Adrenal gland (tissue), 7 donors: Measurements from ENCODE around the genes MICA, C4B and BTNL2.

GRCh38 chr6:31403469-31403964 is at the start of gene MICA:
TSS of gene MICA (plus strand) at chr6:31403595.
- PRO-cap, 3 experiments = peak in 3 of 3 experiments; most common plus-strand start chr6:31403610 (in 2); most common minus-strand start chr6:31403881 (in 1)
- RAMPAGE, long total RNA, 4 experiments = start-site peak on the plus strand in 3 of 4 experiments, at chr6:31403529-31403615 at its widest, 44 to 70 reads per replicate
- RRBS = 2% methylated on average over 11 of the region's 44 CpGs

DNA sequence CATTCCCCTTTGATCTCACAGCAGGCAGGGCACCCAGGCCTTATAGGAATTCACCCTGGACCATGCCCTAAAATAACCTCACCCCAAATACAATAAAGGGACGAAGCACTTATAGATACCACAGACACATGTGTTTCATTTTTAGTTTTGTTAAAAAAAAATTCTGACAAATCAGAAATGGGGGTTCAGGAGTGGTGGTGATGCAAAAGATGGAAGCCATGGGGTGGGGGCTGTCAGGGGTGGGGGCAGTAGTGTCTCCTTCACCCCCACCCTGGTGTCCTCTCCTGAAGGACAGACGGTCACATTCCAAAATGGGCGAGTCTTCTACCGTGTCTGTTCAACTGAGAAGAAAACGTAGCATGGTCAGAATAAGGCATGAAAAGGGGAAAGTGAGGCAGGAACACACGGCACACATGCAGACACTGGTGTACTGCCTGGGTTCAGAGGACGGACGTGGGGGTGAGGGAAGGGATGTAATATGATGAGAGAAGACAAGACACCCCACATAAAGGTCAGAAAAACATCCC is 1.4 kb downstream of the MCCD1 start:
- PRO-cap, 3 experiments = no peak in any of the 3 experiments
- RAMPAGE, long total RNA, 4 experiments = no peak in any of the 4 experiments
- RRBS = no CpG with 5 or more reads among the region's 8 CpGs

- PRO-cap, 3 experiments = peak in 3 of 3 experiments; most common plus-strand start chr6:31581085 (in 2); most common minus-strand start chr6:31580924 (in 2)
- RAMPAGE, long total RNA, 4 experiments = no peak in any of the 4 experiments
- RRBS = 1% methylated on average over 22 of the region's 62 CpGs
Measured at GRCh38 chr6:31580536-31581204, 1.6 kb downstream of the LTB start.

GRCh38 chr6:31621126-31621417 is 557 bp downstream of the PRRC2A start:
- PRO-cap, 3 experiments = no peak in any of the 3 experiments
- RAMPAGE, long total RNA, 4 experiments = no peak in any of the 4 experiments
- RRBS = no CpG with 5 or more reads among the region's 17 CpGs

- PRO-cap, 3 experiments = peak in 1 of 3 experiments; most common minus-strand start chr6:31621799 (in 1)
- RAMPAGE, long total RNA, 4 experiments = no peak in any of the 4 experiments
- RRBS = no CpG with 5 or more reads among the region's 9 CpGs
Measured at GRCh38 chr6:31621721-31622262, 1.3 kb downstream of the PRRC2A start.

DNA sequence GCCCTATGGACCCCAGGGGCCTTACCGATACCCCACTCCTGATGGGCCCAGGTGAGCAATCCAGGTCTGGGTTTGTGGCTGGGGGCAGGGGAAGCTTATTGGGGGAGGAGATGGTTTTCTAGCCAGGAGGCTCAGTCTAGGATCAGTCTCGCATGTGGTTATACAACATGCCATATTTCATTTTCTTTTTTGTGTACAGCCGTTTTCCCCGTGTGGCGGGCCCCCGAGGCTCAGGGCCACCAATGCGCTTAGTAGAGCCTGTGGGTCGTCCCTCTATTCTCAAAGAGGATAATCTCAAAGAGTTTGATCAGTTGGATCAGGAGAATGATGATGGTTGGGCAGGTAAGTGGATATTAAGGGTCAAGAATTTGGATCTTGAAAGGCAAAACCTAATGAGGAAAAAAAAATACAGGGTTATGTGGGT is 5.3 kb downstream of the PRRC2A start:
- PRO-cap, 3 experiments = no peak in any of the 3 experiments
- RAMPAGE, long total RNA, 4 experiments = no peak in any of the 4 experiments
- RRBS = no CpG with 5 or more reads among the region's 8 CpGs

DNA sequence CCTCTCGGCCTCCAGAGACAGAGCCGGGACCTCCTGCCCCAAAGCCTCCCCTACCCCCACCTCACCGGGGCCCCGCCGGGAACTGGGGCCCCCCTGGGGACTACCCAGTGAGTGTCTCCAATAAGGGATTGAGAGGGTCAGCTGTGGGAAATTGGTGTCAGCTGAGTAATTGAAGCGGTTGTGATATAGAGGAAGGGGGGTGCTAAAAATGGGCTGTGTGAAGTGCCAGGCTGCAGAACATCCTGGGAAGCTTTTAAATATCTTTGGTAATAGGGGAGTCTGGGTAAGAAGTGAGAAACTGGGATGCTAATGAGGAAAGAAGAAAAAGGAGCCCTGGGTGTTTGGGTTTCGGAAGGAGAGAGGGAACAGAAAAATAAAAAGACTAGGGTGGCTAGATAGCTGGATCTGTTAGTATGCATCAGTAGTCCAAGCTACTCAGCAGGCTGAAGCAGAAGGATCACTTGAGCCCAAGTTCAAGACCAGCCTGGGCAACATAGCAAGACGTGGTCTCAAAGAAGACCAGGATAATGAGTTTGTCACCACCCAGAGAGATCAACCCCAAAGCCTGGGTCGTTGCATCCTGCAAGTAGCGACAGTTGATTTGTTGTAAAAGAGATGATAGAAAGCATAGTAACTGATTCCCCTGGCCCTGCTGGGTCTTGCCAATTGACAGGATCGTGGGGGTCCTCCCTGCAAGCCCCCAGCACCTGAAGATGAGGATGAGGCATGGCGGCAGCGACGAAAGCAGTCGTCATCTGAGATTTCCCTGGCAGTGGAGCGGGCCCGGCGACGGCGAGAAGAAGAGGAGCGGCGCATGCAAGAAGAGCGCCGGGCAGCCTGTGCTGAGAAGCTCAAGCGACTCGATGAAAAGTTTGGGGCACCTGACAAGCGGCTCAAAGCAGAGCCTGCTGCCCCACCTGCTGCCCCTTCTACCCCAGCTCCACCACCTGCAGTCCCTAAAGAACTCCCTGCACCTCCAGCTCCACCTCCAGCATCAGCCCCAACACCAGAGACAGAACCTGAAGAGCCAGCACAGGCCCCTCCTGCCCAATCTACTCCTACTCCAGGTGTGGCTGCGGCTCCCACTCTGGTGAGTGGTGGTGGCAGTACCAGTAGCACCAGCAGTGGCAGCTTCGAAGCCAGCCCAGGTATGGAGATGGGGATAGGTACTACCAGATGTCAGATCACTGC is 7.0 kb downstream of the PRRC2A start:
- PRO-cap, 3 experiments = no peak in any of the 3 experiments
- RAMPAGE, long total RNA, 4 experiments = no peak in any of the 4 experiments
- RRBS = 96% methylated on average over 6 of the region's 29 CpGs

GRCh38 chr6:31666623-31667121 is 792 bp downstream of the CSNK2B start:
- PRO-cap, 3 experiments = no peak in any of the 3 experiments
- RAMPAGE, long total RNA, 4 experiments = no peak in any of the 4 experiments
- RRBS = no CpG with 5 or more reads among the region's 10 CpGs

DNA sequence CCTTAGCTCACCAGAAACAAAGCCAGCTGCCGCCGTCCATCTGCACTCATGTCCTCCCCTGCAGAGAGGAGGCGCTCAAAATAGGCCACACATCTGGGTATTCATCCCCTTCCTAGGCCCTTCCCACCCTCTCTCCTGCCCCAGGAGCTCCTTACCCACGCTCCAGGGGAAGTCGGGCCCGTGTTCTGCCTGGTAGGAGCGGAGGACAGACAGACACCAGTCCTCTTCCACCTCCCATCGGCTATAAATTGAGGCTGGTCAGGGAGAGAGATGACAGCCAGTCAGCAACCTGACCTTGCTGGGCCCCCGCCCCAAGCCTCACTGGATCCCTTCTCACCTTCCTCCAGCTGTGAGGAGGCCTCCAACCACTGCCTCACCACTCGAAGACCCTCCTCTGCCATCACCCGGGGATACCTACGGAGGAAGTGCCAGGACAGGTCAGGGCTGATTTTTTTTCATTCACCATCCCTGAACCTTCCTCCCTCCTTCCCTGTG is 6.7 kb upstream of the LY6G5C start:
- PRO-cap, 3 experiments = peak in 1 of 3 experiments; most common minus-strand start position 239 of the sequence (in 1)
- RAMPAGE, long total RNA, 4 experiments = no peak in any of the 4 experiments
- RRBS = no CpG with 5 or more reads among the region's 12 CpGs

DNA sequence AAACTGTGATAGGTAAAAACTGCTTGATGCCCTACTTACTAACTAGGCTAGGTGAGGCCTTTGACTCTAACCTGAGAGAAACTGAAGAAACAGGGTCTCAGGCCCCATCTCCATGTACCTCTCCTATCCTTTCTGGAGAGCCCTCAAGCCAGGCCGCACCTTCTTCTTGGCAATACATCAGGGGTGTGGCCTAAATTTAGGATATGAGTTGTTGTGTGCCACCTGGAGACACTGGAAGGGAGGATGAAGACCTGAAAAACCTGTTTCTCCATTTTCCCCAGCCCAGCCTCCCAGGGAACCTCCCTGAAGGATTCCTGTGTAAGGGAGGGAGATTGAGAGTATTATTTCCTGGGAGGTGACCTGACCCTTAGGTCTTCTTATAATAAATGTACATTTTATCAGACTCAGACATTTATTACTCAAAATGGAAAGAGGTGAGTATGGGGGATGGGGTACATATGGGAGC is 3.1 kb downstream of the LY6G6D start:
- PRO-cap, 3 experiments = no peak in any of the 3 experiments
- RAMPAGE, long total RNA, 4 experiments = no peak in any of the 4 experiments
- RRBS = no CpG with 5 or more reads among the region's 1 CpG

GRCh38 chr6:31792562-31793140 is 2.9 kb downstream of the VARS1 start:
- PRO-cap, 3 experiments = peak in 3 of 3 experiments; most common plus-strand start chr6:31792928 (in 3); most common minus-strand start chr6:31792824 (in 1)
- RAMPAGE, long total RNA, 4 experiments = no peak in any of the 4 experiments
- RRBS = no CpG with 5 or more reads among the region's 16 CpGs

GRCh38 chr6:32014405-32015028 is at the start of gene C4B:
TSS of gene C4B (plus strand) at chr6:32014795.
- PRO-cap, 3 experiments = no peak in any of the 3 experiments
- RAMPAGE, long total RNA, 4 experiments = no peak in any of the 4 experiments
- RRBS = no CpG with 5 or more reads among the region's 11 CpGs

DNA sequence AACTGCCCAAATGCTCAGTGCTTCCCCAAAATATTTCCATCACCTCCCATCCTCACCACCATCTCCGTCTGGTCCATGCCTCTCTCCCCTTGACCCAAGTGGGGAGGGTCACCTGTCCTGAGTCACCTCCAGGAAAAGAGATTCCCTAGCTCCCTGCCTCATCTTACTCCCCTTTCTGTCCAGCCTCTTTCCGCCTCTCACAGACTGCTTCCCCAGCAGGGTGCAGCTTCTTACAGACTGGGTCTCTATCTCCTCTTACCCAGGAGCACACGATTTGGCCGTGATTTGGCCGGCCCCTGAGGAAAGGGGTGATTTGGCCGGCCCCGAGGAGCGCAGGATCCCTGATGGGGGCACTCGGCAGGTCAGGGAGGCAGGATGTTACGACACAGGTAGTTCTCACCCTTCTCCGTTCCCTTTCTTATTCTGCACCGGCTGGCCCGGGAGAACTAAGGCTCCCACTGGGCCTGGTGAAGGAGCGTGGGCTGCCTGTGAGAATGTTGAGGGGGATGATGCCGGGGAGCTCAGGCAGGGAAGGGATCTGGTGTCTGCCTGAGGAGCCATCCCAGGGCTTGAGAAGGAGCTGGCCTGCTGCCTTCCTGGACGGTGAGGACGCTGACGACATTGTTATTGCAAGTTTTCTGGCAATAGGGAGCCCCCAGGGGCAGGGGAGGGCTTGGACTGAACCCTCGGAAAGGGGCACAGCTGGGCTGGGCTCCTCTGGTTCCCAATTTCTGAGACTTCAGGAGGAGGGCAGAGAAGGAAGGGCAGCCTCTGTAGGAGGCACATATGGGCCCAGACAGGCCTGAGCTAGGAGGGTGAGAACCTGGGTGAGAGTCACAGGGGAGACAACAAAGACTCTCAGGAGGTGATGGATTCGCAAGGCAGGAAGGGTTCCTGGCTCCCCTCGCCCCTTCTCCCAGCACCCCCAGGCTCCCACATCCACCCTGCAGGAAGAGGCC is 32.6 kb downstream of the CYP21A2 start:
- PRO-cap, 3 experiments = no peak in any of the 3 experiments
- RAMPAGE, long total RNA, 4 experiments = no peak in any of the 4 experiments
- RRBS = 62% methylated on average over 2 of the region's 21 CpGs

GRCh38 chr6:32176896-32177519 is 1.1 kb upstream of the AGPAT1 start:
- PRO-cap, 3 experiments = peak in 3 of 3 experiments; most common plus-strand start chr6:32177192 (in 1); most common minus-strand start chr6:32177093 (in 3)
- RAMPAGE, long total RNA, 4 experiments = start-site peak on the minus strand in 4 of 4 experiments, at chr6:32177034-32177346 at its widest, 14 to 158 reads per replicate
- RRBS = no CpG with 5 or more reads among the region's 10 CpGs

GRCh38 chr6:32187535-32188196 is 2.3 kb downstream of the PBX2 start:
- PRO-cap, 3 experiments = no peak in any of the 3 experiments
- RAMPAGE, long total RNA, 4 experiments = no peak in any of the 4 experiments
- RRBS = no CpG with 5 or more reads among the region's 15 CpGs

DNA sequence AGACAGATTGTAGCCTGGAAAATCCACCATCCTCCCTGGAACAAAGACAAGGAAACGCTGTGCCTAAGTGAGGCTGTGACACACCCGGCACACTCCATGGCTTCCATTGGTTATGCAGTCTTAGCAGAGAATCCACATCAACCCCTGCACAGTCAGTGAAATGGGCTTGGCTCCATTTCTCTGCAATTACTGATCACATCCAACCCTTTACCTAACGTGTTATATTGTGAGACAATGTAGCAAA is at the start of gene BTNL2:
Gene BTNL2, minus strand, starts transcription at position 88 of the 244 bp plus-strand sequence.
- PRO-cap, 3 experiments = no peak in any of the 3 experiments
- RAMPAGE, long total RNA, 4 experiments = no peak in any of the 4 experiments
- RRBS = no CpG with 5 or more reads among the region's 3 CpGs

DNA sequence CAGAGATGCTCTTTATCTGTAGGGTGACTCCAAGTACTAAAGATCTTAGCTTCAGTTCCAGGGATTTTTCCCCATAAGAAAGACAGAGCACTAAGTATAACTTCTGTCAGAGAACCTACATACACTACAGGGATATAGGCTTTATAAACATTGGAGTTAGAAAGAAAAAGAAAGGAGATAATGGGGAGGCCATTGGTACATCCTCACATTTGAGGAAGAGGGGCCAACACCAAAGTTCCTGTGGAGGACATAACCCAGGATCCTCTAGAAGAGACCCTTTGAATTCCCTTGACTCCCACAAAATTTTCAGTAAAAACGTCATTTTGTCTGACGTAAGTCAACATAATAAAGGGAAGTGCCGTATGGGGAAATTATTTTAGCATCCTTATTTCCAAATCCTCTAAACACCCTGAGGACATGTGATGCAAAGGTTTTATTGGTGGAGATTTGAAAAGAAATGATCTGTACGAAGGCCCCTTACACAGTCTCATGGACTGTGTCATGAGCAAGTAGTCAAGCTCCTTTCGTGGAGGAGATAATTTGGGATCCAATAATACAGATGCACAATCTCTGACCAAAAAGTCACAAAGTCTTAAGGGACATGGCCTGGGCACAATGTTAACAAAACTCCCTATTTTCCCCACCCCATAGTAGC is 33.2 kb downstream of the HLA-DRA start:
- PRO-cap, 3 experiments = peak in 2 of 3 experiments; most common plus-strand start position 211 of the sequence (in 2)
- RAMPAGE, long total RNA, 4 experiments = no peak in any of the 4 experiments
- RRBS = no CpG with 5 or more reads among the region's 5 CpGs

- PRO-cap, 3 experiments = no peak in any of the 3 experiments
- RAMPAGE, long total RNA, 4 experiments = no peak in any of the 4 experiments
- RRBS = no CpG with 5 or more reads among the region's 23 CpGs
Measured at GRCh38 chr6:32796647-32797404, 20.0 kb downstream of the HLA-DOB start.

DNA sequence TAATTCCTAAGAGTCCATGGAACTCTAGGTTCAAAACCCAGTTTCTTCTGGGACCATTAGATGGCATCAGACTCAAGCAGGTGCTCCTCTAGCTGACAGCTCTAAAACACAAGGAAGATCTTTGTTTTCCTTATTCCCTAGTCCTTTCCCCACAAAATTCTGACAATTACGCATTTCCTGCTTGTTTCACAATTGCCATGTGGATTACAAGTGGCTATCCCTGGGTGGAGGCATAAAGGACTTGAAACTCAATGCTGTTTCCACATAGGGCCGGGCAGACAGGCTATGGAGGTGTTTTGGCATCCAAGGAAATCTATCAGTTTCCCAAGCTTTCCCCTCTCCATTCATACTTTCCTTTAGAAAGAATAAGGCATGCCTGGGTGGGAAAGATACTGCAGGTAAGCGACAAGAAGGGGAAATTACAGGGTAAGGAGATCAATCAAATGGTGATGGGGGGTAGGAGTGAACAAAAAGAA is 9.2 kb upstream of the HLA-DOB start:
- PRO-cap, 3 experiments = no peak in any of the 3 experiments
- RAMPAGE, long total RNA, 4 experiments = no peak in any of the 4 experiments
- RRBS = no CpG with 5 or more reads among the region's 3 CpGs

DNA sequence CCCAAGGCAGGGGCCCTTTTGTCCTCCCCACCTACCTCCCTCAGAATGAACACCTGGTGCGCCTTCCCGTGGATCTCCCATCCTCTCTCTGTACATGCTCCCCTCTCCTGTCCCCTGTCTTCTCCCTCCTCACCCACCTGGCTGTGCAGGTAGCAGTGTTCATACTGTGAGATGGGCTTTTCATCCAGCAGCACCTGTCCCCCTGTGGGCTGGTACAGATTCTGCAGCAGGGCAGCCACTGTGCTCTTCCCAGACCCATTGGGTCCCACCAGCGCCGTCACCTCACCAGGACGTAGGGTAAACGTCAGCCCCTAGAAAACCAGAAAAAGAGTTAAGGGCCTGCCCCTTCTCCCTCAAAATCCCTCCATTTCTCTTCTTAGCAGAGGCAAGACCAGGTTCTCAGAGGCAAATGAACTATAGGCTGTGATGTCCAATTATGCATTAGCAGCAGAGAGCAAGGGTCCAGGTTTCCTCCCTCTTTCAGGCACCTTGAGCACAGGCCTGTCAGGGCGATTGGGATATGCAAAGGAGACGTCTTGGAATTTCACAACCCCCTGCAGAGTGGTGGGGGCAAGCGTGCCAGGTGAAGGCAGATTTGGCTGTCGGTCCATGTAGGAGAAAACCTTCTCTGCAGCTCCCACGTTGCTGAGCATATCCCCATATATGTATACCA is 8.3 kb downstream of the TAP2 start:
- PRO-cap, 3 experiments = no peak in any of the 3 experiments
- RAMPAGE, long total RNA, 4 experiments = no peak in any of the 4 experiments
- RRBS = no CpG with 5 or more reads among the region's 11 CpGs